Left lung (tissue), 1 donor: Measurements from ENCODE around the genes LPGAT1, INTS7 and ATF3.

GRCh38 chr1:211723294-211723700, 47.9 kb upstream of the NEK2 start:
- PRO-cap: no peak

GRCh38 chr1:211829956-211831204, at the start of gene LPGAT1:
LPGAT1 (minus strand) TSS chr1:211830763.
- PRO-cap: bidirectional peak, plus-strand start at chr1:211830374, minus-strand start at chr1:211830357; bidirectional peak, plus-strand start at chr1:211830630, minus-strand start at chr1:211830729

DNA sequence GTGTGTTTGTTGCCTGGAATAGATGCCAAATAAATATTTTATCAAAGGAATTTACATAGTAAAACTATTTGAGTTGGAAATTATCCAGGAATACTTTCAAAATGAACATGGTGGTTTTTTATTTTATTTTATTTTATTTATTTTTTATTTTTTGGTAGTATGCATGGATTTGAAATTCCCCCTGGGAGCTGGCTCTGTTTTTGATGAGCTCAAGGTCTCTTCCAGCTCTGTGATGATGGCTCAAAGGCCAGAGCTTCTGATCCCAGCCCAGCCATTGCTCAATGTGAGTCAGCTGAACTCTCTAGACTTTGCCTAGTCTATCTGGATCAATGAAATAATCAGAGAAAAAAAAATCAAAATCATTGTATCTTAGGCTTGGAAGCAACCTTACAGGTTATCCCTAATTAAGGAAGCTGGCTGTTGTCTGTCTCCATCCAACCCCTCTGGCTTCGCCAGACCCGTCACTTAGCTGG, 90.0 kb upstream of the LPGAT1 start:
- PRO-cap: no peak

DNA sequence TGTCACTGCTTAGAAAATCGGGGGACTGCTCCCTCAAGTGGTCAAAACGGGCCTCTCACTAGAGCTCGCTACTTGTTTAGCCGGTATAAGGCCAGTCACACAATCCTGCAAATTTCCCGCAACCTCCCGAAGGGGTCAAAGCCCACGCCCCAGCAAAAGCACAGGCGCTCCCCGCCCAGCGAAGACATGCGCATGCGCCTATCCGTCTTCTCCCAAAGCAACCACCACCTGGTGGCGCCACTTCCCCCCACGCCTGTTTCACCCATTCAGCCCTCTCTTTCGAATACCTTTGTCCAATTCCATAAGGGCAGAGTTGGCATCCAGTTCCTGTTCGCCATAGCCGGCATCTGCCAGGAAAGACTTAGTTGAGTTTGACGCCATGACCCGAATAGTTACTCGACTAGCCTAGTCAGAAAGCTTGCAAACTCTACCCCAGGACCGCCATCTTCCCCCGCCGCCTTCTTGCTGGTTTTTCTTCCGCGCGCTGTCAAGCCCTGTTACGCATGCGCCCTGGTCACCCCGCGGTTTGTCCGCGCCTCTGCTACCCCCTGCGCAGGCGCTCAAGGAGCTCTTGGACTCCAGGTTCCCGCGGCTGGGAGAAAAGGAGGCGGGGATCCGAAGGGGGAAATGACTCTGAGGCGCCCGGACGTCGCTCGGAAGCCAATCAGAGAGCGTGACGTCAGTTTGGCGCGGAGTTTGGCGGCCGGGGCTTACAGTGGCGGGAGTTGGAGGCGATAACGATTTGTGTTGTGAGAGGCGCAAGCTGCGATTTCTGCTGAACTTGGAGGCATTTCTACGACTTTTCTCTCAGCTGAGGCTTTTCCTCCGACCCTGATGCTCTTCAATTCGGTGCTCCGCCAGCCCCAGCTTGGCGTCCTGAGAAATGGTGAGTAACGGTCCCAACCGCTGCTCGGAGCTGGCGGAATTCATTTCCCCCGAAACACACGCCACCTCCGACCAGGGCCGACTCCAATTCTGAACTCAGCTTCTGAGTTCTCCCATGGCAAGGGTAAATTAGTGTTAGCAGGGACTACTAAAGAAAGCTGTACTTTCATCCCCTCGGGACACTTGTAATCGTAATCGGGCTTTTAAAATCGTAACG, at the start of gene INTS7:
Gene INTS7 (minus strand): TSS at position 501 of the 1,102 bp plus-strand sequence.
- PRO-cap: bidirectional peak, plus-strand start at position 220 of the sequence, minus-strand start at position 180 of the sequence; bidirectional peak, plus-strand start at position 737 of the sequence, minus-strand start at position 464 of the sequence

DNA sequence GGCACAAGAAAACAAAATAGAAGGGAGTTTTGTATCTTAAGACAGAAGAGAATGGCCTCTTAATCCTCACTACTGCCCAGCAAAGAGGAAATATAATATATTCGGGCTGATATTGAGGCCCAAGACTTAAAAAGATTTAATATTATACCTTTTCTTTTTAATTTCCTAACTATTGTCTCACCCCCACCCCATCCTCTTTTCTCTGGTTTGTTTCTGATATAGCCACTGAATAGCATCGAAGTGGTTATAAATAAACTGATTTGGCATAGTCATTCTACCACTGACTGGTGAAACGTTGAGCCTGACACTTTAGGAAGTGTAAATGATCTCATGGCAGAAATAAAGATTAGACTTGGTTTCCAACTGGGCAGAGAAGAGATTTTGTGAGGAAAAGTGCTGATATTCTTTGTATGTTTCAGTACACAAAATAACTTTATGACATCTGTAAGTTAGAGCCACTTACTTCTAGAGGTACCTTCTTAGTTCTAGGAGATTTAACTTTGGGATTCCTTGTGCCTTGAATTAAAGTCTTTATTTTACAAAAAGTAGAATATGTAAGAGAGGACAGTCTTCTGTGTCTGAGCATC, 39.3 kb downstream of the DTL start:
- PRO-cap: no peak

DNA sequence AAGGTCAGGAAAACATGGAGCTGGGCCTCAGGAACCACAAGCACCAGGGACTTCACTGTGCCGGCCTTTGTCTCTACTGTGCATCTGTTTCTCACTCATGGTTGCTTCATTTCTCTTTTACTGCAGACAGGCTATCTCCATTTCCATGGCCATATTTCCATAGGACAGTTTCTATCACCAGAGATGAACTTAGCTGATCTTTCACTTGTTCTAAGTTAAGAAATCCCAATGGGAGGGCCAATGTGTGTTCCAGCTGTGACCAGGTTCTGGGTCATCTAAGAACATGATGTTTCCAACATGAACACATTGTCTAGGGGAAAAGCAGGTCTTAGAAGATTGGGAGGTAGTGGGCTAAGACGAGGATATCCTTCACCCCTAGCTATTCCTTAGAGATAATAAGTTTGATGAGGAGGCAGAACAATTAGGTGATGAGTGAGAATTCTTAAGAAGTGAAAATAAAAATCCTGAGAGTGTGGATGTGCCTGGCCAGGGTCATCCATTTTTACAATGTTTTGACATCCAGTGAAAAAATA, 43.6 kb upstream of the PPP2R5A start:
- PRO-cap: no peak

DNA sequence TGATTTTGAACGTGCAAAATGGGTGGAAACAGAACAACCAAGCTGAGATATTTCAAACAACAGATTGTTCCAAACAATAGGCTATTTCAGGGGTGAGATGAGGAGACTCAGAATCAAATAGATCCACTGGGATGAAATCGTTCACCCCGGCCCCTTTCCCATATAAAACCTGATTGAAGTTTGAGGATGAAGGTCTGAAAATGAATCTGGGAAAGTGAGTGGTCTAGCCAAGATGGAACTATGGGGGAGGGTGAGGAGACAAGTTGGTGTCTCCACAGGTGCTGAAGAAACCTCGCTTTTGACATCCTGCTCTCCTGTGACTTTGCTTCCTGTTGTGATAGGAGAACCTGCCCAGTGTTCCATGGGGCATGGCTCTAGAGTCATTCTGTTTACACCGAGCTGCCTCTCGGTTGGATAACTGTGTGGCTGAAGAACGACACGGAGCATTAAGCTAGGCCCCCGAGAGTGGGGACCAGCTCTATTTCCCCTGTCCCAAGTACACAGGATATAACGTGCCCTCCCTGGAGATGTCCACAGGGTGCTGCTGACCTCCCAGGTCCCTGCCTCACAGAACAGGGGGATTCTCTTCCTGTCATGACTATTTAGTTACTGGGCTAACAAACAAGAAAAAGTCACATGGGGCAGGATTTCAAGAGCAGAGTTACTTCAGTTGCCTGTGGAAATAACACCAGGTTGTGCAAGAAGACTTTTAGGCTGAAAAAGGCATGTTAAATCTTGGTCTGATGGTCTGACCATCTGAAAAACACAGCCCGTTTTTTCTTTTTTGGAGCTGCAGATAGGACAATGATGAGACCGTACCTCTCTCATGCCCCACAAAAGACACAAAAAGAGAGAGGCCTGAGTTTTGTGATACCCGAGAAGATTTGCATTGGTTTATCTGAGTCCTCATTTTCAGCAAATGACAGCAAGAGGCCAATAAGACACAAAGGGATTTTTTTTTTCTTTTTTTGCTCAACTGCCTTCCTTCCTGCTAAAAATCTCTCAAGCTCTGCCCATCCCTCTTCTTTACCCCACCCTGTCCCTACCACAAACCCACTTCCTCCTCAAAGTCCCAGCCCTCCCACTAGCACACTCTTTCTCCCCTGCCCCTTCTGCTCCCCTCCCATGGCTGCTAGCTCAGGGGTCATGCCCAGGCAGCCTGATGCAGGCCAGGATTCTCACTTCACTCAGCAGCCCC, 29.3 kb upstream of the PPP2R5A start:
- PRO-cap: bidirectional peak, plus-strand start at position 739 of the sequence, minus-strand start at position 574 of the sequence; bidirectional peak, plus-strand start at position 1,067 of the sequence, minus-strand start at position 835 of the sequence

- PRO-cap: no peak
These were observed 24.2 kb downstream of the PPP2R5A start for GRCh38 chr1:212309391-212309779.

GRCh38 chr1:212413827-212414225, 860 bp downstream of the PACC1 start:
- PRO-cap: no peak

DNA sequence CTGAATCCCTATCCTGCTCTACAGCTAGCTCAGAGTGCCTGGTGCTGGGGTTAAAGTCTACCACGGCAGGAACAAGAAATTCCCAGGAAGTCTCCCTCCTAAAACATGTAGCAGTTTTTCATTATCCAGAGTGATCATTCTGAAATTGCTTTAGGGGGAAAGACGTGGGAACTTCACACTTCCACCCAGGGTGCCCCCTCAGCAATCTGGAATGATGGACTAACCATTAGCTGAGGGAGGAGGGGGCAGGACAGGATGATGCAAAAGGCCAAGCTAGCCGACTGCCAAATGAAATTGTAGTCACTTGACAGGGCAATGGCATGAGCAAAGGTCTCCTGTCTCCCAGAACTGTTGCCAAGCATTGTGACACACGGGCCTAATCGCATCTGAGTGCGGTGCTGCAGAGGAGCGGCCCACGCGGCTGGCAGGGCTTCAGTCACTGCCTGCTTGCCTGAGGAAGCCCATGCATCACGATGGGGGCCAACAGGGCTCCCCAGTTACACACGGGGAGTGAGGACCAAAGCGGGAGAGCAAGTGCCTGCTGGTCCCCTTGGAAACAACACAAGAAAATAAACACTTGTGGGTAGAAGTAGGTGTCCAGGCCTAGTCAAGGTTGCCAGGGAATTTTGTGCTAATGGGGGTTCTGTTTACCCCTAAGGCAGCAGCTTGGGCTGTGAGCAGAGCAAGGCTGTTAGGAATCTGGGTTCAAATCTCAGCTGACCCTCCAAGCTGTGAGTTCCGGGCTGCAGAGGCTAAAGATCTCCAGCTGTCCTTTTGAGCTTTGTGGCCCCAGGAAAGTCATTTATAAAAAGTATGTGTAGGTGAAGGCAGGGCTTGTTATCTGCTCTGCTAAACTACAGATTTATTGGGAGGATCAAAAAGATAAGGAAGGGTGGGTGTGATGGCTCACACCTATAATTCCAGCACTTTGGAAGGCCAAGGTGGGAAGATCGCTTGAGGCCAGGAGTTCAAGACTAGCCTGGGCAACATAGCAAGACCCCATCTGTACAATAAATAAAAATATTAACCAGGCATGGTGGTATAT, 85.9 kb downstream of the NENF start:
- PRO-cap: no peak

DNA sequence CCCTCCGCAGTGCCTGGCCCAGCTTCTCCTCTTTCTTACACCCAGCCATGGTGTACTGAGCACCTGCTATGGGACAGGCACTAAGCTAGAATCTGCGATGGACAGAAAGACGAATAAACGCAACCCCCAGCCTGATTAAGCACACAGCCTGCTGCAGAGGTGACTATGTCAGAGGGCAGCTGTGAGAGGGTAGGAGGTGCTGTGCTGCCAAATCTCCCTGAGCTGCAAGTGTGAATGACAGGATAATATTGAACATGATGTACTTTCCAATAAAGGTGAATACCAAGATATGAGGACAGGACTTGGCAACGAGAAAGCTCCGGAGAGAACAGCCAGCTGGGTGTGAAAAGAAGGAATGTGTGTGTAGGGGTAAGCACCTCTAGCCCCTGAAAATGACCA, 83.1 kb upstream of the ATF3 start:
- PRO-cap: no peak

DNA sequence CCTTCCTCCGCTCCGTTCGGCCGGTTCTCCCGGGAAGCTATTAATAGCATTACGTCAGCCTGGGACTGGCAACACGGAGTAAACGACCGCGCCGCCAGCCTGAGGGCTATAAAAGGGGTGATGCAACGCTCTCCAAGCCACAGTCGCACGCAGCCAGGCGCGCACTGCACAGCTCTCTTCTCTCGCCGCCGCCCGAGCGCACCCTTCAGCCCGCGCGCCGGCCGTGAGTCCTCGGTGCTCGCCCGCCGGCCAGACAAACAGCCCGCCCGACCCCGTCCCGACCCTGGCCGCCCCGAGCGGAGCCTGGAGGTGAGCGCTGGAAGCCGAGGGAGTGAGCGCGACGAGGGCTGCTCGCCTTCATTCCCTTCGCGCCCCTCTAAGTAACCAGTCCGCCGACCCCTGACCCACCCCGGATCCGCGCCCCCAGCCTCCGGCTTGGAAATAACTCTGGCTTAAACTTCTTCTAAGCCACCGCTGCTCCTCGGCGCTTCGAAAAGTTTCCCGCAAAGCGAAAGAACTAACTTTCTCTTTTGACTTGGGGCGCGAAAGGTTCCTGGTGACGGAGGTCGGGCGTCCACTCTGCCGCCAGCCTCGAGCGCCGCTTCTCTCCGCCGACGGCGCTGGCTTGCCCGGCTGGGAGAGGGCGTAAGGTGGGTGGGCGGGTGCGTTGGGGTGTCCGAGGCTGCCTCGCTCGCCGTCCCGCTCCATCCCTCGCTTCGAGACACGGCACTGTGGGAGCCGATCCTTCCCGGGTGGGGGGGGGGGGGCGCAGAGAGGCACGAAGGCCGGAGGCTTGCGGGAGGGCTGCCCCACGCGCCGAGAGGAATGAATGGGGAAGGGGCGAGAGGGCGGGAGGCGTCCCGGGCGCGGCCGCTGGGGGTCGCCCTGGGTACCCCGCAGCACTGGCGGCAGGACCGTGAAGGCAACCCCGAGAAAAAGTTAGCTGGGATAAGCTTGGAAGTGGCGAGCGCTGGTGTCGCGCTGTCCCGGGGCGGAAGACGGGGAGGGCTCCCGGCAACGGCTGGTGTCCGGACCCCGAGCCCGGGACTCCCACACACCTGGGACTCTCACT, at the start of gene ATF3:
Gene ATF3 (plus strand): TSS at position 140 of the 1,072 bp plus-strand sequence.
- PRO-cap: bidirectional peak, plus-strand start at position 140 of the sequence, minus-strand start outside the sequence; bidirectional peak, plus-strand start at position 580 of the sequence, minus-strand start at position 581 of the sequence

DNA sequence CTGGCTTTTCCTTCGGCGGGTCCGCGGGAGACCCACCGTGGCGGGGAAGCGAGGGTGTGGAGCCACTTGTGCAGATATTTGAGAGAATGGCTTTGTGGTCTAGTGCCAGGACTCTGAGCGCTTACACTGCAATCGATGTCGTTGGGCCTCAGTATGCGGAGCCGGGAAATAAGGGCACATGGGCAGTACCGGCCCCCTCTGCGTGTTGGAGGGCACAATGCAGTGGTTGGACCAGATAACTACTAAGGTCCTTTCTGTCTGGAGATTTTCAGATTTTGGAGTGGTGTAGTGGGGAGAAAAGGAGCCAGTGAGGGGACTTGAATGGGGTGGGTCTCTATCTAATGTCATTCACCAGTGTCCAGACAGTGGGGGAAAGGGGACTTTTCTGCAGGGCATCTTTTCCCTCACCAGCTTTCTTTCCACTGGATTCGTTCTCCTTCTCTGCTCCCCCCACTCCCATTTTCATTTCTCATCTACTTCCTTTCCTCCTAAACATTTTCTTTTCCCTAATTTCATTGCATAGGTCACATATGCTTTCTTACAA, 1.2 kb downstream of the ATF3 start:
- PRO-cap: no peak

DNA sequence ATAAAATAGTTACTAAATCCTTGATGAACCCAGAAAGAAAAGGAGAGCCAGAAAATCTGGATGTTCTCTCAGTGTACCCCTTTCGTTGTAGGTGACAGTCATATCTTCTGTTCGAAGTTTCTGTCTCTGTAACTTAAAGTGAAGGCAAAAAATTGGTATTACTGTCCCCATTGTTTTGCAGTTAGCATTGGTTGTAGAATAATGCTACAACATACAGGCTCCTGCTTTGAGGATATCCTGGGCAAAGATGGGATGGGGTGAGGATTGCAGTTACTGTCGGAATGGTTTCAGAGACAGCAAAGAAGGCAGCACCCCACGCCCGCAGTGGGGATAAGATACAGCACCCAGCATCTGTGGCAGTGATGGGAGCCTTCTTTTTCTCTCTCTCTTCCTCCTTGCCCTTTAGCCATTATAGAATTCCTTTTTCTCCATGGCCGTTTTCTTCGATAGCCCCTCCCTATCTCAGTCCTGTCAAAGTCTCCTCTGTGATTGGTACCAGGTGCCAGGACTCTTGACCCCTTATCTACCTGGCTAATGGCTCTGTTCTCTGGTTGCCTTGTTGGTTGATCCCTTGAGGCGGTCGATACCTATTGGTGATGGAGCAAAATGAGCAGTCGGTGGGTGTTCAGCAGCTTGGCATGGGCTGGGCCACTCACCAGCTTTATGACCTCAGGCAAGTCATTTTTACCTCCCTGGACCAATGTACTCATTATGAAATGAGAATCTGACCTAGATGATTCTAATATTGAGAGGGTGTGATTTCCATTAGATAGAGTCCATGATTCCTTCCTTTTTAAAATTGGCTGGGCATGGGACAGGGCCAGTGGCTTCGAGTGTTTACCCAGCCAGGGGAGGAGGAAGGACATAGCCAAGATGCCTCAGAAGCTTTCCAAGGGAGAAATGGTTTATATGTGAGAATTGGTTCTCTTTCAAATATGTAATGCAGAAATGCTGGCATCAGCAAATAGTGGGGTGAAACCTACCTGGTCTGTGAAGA, 2.0 kb downstream of the ATF3 start:
- PRO-cap: no peak

DNA sequence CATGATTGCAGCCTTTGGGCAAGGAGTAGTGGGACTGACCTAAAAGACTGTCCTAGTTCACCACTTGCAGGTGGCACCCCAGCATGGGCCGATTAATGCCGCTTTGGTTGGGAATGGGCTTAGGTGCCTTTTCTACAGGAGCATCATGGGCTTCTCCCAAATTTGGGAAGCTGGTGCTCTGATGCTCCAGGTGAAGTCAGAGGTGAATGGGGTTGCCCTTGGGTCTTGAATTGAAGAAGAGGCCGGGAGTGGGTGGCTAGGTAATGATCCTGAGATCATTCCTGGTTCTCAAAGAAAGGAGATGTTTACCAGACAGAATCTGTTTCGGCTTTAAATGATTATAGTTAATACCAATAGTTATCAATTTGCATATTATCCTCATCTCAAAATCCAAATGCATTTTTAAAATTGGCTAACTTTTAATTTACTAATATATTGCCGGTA, 6.8 kb upstream of the GARIN4 start:
- PRO-cap: no peak

- PRO-cap: bidirectional peak, plus-strand start at chr1:212665735, minus-strand start at chr1:212665740
These were observed 34.4 kb downstream of the BATF3 start for GRCh38 chr1:212665112-212665834.

- PRO-cap: unidirectional peak, minus-strand start at chr1:212667995
These were observed 32.1 kb downstream of the BATF3 start for GRCh38 chr1:212667163-212668297.

DNA sequence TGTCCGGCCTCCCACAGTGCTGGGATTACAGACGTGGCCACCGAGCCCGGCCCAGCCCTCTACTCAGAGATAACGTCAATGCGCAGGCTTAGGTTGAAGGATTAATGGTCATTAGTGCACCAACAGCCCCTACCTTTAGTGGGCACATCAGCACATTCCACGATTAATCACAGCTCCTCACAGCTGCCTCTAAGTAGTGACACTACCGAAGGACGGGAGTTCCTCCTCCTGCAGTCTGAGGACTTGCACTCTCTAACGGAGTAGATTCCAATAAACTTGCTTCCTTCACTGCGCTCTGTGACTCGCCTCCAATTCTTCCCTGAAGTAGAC, 477 bp upstream of the FLVCR1 start:
- PRO-cap: bidirectional peak, plus-strand start at position 218 of the sequence, minus-strand start at position 237 of the sequence

DNA sequence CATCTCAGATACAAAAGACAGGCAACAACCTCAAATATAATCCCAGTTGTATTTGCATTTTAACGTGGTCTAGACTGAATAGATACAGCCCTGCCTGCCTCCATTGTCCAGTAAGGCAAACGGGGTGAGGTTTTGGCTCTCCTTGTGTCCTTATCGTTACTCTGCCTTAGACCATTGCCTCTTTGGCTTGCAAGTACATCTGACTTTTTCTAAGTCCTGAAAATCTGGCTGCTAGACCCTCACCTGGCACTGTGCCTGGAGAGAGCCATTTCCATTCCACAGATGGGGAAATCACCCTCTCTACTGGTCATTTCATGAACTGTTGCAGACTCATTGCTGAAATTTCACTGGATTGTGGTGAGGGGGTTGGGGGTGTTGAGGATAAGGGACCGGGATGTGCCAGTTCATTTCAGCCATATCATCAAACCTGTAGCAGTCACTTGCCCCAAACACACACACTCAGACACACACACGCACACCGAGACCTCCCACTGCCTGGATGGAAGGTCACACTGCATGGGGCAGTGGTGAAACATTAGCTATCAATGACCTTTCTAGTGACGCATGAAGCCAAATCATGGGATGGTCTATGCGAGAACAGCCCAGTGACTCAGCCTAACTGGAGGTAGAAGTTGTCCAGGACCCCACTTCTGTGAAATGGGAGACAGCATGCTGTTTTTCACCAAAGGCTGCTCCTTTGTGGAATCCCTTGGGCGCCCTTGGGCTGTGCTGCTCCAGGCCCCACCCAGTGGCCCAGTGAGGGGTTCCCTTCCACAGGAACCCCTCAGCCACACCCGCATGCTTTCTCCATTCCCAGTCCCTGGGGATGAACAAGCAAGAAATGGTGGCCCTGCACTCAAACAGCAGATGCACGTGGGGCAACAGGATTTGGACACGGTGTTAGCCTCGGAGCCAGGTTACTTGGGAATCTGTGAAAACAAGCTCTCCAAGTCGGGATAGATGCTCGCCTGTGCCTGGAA, 34.9 kb upstream of the VASH2 start:
- PRO-cap: no peak

- PRO-cap: no peak
These were observed 25.7 kb upstream of the VASH2 start for GRCh38 chr1:212924629-212925029.